ENCODE measurements around a stretch of chr7.

DNA sequence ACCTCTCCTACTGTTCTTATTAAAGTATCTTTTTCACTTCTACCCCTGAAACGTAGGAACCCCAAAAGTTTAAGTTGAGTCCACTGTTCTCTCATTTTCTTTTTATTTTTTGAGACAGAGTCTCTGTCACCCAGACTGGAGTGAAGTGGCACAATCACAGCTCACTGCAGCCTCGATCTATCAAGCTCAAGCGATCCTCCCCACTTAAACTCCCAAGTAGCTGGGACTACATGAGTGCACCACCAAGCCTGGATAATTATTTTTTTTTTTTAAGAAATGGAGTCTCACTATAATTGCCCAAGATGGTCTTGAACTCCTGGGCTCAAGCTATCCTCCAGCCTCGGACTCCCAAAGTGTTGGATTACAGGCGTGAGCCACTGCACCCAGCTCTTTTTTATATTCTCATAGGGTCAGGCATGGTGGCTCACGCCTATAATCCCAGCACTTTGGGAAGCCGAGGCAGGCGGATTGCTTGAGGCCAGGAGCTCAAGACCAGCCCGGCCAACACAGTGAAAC lies 13.1 kb downstream of the CNOT4 start:
- PRO-cap, result no peak

DNA sequence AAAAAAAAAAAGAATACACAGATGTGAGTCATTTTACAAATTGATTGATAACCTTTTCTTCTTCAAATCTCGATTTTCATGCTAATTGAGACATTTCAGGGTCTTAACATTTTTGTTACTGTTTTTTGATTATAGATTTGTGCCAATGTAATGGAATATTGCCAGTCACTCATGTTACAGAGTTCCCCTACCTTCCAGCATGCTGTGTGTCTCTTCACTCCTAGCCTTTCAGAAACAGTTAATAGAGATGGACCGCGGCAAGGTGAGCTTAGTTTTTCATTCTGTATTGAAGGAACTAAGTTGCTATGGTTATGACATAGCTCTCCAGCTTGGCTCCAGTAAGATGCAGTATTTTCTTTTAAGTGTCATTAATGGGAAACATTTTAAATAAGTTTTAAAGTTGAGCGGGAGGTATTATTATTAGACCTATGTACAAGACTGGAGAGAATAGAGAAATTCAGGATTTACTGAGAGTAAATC lies 23.9 kb upstream of the STMP1 start:
- PRO-cap, result no peak

GRCh38 chr7:135650399-135651284 lies 11.7 kb upstream of the STMP1 start:
- PRO-cap, result no peak

GRCh38 chr7:135757741-135758919 lies 9.5 kb upstream of the FAM180A start:
- PRO-cap, result no peak

GRCh38 chr7:135769286-135769840 lies 20.8 kb upstream of the FAM180A start:
- PRO-cap, result no peak

DNA sequence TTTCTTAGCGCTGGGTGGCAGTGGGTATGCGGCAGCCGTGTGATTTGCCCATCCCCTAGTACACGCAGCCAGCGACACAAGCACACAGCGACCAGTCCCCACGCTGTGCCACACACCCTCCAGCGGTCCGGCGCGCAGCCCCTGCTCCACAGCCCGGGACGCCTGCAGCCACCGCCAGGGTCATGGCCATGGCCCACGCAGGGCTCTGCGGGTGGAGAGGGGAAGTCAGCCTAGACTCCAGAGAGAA lies 2.4 kb downstream of the CHRM2 start:
- PRO-cap, result no peak

- PRO-cap, result no peak
These were observed 31.7 kb upstream of the DGKI start for GRCh38 chr7:137878230-137879026.

- PRO-cap, result no peak
These were observed 52.6 kb upstream of the DGKI start for GRCh38 chr7:137899275-137899941.

DNA sequence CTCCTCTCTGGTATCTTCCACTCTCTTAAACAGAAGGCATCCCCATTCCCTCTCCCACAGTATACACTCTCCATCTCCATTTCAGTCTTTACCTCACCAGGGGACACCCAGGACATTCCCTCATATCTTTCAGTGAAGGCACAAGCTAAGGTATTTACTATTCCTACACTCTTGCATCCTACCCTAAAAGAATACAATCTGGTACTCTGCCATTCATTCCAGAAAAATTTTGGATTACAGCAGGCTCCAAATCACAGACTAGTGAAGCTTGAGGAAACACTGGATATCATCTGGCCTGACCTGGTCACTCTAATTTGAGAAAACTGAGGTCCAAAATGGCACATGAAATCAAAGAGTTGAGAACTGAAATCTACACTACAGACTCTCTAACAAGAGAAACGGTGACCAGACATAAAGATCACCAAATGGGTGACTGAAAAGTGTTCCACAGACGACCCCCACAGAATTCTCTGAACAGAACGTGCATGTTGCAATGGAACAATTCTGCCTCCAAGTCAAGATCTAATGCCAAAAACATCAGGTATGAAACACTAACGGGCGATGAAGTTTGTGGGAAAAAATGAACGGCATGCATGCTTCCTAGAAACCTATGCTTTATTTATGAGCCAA lies 61.6 kb downstream of the CREB3L2 start:
- PRO-cap, result no peak

GRCh38 chr7:137975203-137975841 lies 26.6 kb downstream of the CREB3L2 start:
- PRO-cap, result no peak

DNA sequence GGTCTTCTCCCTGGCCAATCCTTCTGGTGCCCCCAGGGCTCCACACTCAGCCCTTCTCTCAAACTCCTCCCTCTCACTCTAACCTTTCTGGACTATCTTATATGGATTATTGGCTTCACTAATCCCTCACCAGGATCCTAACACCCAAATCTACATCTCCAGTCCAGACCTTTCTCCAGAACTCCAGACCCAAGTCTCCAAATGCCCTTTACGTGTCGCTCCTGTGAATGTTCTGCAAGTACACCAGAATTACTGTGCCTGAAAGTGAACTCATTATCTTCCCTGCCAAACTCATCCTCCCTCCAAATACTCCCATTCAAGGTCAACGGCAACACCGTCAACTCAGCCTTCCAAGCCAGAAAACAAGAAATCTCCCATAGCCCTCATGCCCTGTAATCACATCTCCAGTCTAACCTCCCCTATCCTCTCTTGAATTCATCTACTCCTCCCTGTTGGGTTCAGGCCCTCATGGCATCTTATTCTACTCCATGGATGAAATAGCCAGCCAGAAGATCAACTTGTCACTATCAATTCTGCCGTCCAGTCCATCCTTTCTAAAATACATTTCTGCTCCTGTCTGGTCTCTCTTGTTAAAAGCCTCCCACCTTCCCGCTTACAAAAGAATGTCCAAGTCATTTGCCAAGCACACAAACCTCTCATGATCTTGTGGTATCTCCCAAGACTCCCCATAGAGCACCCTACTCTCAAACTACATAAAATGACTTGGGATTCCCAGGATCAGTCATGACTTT lies 12.2 kb downstream of the CREB3L2 start:
- PRO-cap, result no peak

GRCh38 chr7:137992244-137993375 lies 9.3 kb downstream of the CREB3L2 start:
- PRO-cap, result no peak

DNA sequence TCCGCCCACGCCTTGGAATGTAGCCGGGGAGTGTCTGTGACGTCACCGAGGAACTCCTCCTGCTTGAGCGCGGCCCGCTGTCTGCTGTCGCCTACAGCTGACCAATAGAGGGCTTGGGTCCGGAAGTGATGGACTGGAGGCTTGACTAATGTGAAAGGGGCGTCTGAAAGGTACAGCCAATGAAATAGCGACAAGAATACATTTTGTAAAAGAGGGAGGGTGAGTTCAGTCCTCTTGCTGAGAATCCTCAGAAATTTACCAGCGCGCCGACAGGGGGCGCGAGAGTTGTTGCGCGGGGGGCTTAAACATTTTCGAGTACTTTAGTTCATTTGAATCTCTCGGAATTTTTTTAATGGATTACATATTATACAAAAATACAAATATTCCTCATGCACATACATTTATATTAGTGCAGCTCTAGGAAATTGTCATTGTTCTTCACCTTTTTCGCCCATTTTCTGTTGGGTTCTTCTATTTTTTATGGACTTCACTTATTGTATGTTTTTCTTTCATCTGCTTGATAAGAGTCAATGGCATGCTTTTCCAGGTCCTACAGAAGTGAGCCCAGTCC lies 420 bp upstream of the CREB3L2 start:
- PRO-cap, result no peak

DNA sequence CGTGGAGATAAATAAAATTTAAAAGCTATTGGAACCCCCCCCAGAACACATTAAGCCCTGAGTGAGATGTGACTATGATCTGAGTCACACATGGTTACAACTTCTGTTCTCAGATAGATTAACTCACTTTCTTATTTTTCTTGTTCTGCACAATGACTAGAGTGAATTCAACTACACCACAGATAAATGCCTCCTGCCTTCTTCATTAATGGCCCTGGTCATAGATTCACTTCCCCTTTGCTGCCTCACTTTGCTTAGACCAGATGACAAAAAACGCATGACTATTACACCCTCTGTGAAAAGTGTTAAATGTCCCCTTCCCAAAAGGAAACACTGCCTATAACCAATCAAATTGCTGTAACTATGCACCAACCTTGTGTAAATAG lies 49.3 kb downstream of the AKR1D1 start:
- PRO-cap, result no peak

DNA sequence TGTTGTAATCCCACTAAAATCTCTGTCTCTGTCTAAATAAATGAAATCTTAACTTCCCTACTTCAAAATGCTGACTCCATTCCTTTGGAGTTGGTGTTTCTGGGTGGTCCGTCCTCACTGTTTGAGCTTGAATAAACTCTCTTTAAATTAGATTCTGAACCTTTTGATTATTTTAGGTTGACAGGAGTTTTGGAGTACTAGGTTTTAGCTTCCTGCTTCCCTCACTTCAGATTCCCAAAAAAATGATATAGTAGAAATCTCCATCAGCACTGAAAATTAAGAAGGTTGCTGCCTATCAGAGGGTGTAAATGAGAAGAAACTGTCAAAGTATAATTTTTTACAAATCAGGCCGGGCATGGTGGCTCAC lies 49.7 kb downstream of the AKR1D1 start:
- PRO-cap, result no peak

- PRO-cap, result no peak
These were observed 117.9 kb upstream of the TRIM24 start for GRCh38 chr7:138342175-138342521.

GRCh38 chr7:138459533-138460009 lies 488 bp upstream of the TRIM24 start:
- PRO-cap, result bidirectional peak, plus-strand start at chr7:138460361, minus-strand start at chr7:138459956

DNA sequence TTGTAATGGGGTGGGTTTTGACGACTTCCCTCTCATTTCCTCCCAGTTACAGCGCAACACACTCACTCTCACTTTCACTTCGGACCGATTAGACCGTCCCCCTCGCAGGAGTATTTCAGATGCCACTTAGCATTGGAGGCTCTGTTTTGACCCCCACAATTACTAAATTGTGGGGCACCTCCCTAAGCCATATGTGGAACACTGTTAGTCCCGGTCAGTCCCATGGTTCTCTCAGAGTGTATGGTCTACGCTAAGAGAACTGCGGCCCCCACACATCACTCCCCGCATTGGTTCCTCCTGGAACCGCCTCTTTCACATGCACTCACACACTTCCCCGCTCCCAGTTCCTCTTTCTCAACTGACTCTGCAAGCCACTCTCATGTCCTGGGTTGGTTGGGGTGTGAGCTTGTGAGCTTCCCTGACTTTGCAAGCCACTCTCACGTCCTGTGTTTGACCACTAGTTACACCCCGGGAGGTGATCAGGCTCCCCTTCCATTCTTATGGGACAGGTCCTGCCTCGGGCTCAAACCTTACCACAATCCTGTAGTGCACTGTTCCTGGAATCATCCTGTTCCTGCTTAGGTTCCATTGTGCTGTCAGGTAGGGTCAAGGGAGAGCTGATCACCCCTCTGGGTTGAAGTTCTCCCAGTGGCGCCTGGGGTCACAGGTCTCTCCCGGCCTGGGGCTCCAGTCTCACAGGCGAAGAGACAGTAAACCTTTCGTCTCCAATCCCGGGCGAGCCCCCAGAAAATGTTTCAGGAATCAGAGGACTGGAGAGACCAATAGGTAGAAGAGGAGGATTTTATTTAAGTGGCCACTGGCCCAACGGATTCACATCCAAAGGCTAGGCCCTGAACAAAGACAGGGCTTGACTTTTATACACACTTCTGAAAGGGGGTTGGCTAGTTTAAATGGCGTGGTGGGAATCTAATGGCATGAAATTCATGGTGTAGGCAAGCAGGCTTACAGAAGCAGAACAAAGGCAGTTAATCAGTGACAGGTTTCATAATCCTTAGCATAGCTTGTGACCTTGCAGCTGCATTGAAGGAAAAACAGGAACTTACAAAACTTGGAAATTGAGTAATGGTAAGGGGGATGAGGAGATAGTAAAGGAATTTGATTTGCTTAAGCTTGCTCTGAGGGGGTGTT lies 105.2 kb downstream of the TRIM24 start:
- PRO-cap, result no peak

DNA sequence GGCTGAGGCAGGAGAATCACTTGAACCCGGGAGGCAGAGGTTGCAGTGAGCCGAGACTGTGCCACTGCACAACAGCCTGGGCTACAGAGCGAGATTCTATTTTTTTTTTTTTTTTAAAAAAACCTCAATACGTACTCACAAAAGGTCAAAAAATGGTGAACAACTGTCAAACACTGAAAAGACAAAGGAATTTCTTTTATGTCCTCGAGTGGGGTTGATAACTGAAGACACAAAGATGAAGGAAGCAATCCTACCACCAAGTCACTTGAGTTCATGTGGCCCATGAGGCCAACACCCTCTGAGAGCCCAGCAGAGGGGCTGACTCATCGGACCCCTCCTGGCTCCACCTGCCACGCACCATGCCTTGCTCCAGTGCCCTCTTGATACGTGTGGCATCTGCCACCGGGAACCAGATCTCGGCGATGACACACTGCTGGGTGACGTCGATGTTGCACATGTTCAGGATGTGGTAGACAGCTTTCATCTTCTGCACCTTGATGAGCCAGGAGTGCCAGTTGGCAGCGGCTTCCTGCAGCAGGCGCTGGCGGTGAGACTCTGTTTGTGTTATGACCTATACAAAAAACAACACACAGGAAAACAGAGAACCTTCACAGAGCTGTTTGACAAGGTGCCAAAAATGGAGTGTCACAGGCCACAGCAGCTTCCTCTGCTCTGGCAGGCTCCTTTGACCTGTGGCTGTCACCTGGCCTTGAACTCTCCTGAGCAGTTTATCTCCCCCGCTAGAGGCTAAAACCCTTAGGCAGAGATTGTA lies 45.3 kb upstream of the TMEM213 start:
- PRO-cap, result bidirectional peak, plus-strand start at position 634 of the sequence, minus-strand start at position 424 of the sequence

- PRO-cap, result no peak
These were observed 21.7 kb upstream of the TMEM213 start for GRCh38 chr7:138776017-138776603.